ENCODE measurements around a stretch of chr14.

DNA sequence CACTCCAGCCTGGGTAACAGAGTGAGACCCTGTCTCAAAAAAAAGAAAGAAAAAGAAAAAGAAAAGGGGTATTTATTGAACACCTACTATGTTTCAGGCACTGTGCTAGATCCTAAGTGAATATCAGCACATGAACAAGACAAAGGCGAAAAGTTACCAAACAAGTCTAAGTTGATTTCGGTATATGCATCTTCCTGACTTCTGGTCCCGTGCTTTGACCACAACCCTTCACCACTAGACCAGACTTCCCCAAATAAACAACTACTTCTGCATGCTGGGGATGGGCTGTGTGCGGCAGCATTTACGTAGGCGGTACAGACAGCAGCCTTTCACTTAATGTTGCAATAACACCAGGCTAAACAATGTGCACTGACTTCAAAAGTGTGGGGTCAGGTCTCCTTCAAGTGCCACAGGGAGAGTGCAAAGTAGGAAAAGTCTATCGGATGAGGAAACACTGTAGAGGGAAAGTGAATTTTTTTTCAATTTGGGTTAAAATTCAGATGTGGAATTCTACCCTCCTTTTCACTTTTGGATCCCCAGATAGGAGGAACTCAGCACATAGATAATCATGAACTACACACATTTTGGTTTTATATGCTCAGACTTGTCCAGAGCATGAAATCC, 3.8 kb upstream of the FOS start:
- RAMPAGE, long total RNA = no peak
- RRBS = no CpG with 5 or more reads among the region's 7 CpGs

DNA sequence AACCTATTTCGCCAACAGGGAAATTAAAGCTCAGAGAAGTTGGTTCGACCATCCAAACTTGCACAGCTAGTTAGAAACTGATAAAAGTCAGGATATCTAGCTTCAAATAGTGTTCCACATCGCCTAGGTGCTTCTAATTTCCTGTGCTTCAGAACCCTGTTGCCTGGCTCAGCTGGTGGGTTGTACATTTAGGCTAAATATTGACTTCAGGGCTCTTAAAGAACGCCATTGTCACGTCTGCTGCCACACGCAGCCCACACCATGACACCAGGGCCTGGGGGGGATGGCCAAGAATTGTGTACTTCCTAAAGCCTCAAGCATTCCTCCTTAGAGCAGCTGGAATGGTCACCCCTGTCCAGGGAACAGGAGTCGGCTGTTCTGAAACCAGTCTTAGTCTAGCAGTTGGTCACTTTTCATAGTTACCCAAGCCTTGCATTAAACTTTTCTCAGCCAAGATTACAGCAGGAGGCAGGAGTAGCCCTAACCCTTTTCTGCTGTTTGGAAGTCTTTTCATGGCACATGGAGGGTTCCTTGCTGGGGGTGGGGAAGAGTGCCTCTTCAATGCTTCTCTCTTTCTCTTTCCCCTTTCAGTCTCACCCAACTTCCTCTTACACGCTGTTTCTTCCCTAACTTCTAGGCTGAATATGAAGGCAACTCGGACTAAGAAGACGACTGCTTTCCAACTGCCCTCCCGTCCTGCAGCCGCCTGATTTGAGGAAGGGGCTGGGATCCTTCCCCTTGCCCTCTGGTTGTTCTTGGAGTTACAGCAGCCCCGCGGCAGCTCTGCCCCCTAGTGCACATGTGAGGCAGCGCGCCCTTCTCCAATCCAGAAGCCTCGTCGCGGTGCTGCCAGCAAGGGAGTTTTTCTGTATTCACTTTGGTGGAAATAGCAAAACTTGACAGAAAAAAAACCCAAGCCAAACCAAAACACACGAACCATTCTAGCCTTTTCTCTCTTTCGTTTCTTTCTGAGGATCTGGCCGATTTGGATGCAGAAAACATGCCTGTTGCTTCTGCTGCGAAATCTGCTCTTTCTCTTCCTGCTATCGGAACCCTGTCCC, 17.2 kb downstream of the FOS start:
- RAMPAGE, long total RNA = no peak
- RRBS = no CpG with 5 or more reads among the region's 24 CpGs

DNA sequence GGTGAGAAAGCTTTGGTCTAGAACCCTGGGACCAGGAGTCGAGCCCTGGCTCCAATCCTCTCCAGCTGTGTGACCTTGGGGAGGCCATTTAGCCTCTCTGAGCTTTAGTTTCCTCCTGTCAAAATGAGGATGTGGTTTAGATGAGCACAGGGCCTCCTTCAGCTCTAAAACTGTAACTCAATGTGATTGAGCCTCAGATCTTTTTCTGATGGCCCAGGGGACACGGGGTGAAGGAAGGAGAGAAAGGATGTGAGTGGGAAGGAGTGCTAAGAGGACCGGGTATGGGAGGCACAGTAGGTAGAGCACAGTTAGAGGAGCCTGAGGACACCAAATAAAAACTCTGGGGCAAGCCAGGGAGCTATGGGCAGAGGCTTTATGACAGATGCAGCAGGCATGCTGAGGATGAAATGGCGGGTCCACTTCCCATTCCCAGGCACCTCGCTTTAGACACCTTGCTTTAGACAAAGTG, 7.8 kb downstream of the JDP2 start:
- RAMPAGE, long total RNA = no peak
- RRBS = no CpG with 5 or more reads among the region's 5 CpGs

DNA sequence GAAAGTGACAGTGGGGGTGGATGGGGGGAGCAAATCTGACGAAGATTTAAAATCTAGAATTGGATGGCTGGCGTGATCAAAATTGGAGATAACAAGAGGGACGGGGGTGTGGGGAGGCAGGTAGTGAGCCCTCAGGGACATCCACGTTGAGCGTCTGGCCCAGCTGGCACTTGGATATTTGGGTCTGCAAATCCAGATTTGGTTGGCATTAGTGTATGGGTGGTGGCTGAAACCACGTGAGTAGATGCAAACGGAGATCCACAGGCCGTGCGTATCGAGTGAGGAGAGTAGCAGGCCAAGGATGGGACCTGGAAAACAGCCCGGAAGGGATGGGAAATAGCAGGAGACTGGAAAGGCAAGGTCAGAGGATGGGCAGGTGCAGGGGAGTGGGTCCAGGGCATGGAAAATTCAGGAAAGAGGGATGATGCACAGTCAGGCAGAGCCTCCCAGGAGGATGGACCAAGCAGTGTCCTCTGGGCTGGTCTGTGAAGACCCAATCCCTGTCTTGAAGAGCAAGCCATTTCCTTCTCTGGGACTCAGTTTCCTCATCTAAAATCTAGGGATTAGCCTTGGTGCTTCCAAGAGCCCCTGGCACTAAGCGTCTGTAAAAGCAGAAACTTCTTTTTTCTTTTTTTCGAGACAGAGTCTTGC, 23.6 kb downstream of the JDP2 start:
- RAMPAGE, long total RNA = no peak
- RRBS = no CpG with 5 or more reads among the region's 13 CpGs

GRCh38 chr14:75542419-75543241, 20.4 kb downstream of the BATF start:
- RAMPAGE, long total RNA = no peak
- RRBS = no CpG with 5 or more reads among the region's 16 CpGs

DNA sequence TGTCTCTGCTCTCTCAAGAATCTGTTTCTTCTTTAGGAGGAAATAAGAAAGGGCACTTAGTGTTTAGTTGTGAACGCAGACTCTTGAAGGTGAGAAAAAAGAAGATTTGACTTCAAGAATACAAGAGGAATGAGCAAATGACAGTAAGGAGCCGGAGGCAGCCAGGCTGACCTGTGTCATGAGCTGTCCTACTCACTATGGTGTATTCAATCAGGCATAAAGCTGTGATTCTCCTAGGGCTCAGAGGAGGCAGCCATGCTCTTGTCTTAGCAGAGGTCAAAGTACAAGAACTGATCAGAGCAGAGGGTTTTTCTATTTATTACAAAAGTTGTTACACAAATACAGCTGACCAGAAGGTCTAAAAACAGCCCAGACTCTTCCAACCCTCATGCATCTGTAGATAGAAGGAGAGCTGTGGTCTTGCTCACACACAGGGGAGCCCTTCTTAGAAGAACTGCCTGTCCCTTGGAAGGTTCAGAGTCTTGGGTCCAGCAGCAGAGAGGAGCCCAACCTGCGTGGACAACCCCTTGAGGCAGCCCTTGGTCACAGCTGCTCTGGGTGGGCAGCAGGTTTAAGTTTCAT, 10.0 kb downstream of the ERG28 start:
- RAMPAGE, long total RNA = no peak
- RRBS = no CpG with 5 or more reads among the region's 3 CpGs

DNA sequence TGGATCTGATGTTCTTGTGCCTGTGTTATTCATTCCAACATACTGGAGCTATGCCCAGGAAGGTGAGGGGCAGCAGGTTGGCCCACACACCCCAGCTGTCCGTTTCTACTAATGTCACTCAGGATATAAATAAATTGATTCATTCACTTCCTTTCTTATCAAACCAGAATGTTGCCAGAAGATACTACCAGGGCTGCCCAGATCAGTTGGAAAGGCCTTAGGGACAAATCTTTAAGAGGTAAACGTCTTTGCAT, 40.6 kb downstream of the TGFB3 start:
- RAMPAGE, long total RNA = no peak
- RRBS = no CpG with 5 or more reads among the region's 2 CpGs

DNA sequence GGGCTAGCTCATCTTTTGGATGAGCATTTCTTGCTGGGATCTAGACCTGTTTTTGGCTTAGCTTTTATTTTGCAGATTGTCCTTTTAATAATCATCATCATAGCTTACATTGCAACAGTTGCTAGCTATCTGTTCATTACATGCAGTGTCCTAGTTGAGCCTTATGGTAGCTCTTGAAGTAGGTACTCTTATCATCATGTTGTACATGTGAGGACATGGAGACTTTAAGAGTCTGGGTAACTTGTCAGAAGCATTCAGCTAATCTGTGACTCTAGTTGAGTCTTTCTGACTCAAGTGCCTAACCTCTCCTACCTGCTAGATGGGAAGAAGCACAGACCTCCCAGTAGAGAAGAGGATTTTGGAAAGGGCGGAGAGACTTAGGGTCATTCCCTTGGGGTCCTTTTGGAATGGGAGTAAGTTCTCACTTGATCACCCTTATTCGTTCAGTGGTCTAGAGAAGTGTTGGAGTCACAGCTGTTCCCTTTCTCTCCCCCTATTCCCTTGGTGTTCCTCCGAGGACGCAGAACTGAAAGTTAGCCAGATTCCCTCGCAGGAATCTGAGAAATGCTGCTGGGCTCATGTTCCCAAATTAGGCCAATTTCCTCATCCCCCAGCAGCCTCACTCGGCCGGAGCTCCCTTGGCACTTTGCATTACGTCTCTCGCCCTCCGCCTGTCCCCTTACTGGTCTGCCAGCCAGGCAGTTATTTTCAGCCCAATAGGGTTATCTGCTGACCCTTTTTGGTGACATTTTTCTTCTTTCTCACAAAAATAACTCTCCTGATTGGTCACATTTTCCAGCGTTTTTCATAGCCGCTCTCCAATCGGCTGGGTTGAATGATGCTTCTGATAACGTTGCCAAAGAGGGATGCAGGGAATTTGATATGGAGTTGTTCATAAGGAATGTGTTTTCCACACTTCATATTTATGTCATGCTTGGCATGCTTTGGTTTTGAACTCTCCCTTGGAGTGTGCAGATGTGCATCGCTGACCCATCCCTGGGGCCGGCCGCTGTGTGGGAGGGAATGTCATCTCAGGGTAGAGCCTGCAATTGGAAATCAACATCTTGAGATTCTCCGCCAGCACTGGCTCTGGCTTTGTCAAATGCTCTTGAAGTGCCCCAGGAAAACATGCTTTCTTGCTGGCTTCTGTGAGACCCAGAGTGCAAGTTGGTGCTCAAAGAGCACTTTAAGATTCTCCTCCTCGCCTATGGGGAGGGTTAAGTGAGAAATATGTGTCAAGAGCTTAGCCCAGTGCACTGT, 9.8 kb downstream of the IFT43 start:
- RAMPAGE, long total RNA = no peak
- RRBS = no CpG with 5 or more reads among the region's 19 CpGs

DNA sequence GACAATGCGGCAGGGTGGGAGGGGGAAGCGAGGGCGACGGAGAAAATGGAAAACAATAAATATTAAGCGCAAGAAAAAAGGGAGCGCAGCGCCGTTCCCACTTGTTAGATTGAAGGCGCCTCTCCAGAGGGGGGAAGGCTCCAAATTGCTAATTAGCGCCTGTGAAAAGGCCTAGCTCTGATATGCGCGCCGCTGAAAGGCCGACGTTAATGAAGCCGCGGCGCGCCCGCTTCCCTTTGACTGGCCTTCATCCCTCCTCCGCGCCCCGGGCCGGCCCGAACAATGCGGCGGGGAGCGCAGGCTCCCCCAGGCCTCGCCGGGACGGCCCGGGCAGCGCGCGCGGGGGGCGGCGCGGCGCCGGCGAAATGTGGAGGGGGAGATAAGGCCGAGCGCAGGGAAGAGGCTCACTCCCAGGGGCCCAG, 13.1 kb upstream of the GPATCH2L start:
- RAMPAGE, long total RNA = no peak
- RRBS = 2% methylated on average over 10 of the region's 44 CpGs

DNA sequence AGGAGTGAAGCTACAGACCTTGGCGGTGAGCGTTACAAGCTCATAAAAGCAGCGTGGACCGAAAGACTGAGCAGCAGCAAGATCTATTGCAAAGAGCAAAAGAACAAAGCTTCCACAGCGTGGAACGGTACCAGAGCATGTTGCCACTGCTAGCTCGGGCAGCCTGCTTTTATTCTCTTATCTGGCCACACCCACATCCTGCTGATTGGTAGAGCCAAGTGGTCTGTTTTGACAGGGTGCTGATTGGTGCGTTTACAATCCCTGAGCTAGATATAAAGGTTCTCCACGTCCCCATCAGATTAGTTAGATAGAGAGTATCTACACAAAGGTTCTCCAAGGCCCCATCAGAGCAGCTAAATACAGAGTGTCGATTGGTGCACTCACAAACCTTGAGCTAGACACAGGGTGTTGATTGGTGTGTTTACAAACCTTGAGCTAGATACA, 160.2 kb downstream of the ESRRB start:
- RAMPAGE, long total RNA = no peak
- RRBS = no CpG with 5 or more reads among the region's 10 CpGs

GRCh38 chr14:76957261-76957958, 71.1 kb downstream of the IRF2BPL start:
- RAMPAGE, long total RNA = no peak
- RRBS = no CpG with 5 or more reads among the region's 6 CpGs

DNA sequence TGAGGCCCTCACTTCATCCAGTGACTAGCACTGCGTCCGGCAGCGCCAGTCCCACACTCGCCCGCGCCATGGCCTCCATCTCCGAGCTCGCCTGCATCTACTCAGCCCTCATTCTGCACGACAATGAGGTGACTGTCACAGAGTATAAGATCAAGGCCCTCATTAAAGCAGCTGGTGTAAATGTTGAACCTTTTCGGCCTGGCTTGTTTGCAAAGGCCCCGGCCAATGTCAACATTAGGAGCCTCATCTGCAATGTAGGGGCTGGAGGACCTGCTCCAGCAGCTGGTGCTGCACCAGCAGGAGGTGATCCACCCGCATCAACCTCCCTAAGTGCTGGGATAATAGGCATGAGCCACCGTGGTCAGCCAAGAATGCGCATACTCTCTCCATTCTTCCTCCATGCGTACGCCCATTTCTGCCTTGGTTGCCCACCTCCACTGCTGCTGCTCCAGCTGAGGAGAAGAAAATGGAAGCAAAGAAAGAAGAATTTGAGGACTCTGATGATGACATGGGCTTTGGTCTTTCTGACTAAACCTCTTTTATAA, 59.8 kb downstream of the IRF2BPL start:
- RAMPAGE, long total RNA = no peak
- RRBS = no CpG with 5 or more reads among the region's 16 CpGs

DNA sequence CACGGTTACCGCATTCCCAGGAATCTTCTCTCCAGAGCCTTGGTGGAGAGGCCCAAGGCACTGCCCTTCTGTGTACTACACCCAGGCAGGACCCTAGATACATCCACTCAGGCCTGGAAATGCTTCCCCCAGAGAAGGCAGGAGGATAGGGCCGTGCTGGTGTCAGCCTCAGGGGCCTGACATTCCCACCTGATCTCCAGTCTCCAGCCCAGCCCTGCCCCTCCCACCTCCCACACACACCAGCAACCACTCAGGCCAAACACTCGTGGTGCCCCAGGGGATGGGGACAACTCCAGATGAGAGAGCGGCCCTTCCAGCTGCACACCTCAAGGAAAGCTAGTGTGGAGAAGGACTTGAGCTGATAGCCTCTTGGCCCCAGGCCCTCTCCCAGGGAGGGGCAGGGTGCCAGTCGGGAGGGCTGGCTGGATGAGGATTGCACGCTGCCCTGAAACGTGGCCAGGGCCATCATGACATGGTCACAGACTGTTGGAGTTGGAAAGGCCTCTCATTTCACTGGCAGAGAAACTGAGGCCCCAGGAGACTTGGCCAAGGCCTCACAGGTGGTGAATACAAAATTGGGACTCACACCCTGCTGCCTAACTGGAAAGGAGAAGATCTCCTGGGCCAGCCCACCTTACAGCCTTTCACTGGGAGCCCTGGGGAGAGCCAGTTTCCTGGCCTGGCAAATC, 52.2 kb downstream of the IRF2BPL start:
- RAMPAGE, long total RNA = no peak
- RRBS = no CpG with 5 or more reads among the region's 8 CpGs

- RAMPAGE, long total RNA = no peak
- RRBS = no CpG with 5 or more reads among the region's 14 CpGs
These were observed 12.6 kb upstream of the IRF2BPL start for GRCh38 chr14:77041104-77041591.

DNA sequence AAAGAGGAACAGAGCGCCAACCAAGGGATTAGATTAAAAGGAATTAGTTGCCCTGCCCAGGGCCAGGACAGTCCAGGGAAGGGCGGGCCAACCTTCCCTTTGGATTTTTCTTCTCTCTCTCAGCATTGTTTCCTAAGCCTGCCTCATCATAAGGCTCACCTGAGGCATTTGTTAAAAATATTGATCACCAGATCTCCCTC, 8.7 kb downstream of the CIPC start:
- RAMPAGE, long total RNA = no peak
- RRBS = no CpG with 5 or more reads among the region's 2 CpGs

GRCh38 chr14:77186665-77187555, 5.3 kb downstream of the TMEM63C start:
- RAMPAGE, long total RNA = no peak
- RRBS = no CpG with 5 or more reads among the region's 16 CpGs

- RAMPAGE, long total RNA = no peak
- RRBS = no CpG with 5 or more reads among the region's 7 CpGs
These were observed 22.7 kb downstream of the TMEM63C start for GRCh38 chr14:77204146-77204936.

GRCh38 chr14:77313966-77314513, 6.6 kb downstream of the POMT2 start:
- RAMPAGE, long total RNA = no peak
- RRBS = no CpG with 5 or more reads among the region's 3 CpGs

DNA sequence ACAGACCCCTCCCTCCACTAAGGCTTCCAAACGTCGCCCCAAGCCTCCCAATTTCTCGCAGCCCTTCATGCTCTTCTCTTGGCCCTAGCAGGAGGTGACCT, 484 bp downstream of the GSTZ1 start:
- RAMPAGE, long total RNA = no peak
- RRBS = no CpG with 5 or more reads among the region's 3 CpGs

- RAMPAGE, long total RNA = no peak
- RRBS = no CpG with 5 or more reads among the region's 25 CpGs
These were observed 561 bp downstream of the AHSA1 start for GRCh38 chr14:77458344-77458964.

Measured in kidney epithelial cell (primary cell).